H9 (cell line): ENCODE data around the genes H2AC8, ABT1 and H2AC11.

DNA sequence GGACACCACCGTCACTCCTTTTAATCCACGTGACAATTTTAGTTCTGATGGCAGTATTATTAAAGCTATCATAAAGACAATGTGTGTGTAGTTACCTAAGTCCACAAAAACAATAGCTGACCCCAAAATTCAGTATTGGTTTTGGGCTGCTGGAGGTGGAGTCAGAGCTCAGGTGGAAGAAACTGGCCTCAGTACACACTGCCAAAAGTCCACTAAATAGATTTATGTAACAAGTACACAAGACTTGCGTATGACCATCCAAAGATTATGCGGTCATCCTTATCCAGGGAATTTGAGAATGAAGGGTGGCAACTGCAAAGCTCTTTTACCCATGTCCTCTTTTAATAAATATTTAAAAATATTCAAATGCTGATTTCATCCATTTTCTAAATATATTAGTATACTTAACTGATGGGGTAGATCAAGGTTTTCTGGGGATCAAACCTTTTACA lies 946 bp downstream of the H3C3 start:
- PRO-cap: no peak

GRCh38 chr6:26125142-26125766 lies 1.3 kb downstream of the H2AC6 start:
- PRO-cap: bidirectional peak, plus-strand start at chr6:26125509, minus-strand start at chr6:26125395

DNA sequence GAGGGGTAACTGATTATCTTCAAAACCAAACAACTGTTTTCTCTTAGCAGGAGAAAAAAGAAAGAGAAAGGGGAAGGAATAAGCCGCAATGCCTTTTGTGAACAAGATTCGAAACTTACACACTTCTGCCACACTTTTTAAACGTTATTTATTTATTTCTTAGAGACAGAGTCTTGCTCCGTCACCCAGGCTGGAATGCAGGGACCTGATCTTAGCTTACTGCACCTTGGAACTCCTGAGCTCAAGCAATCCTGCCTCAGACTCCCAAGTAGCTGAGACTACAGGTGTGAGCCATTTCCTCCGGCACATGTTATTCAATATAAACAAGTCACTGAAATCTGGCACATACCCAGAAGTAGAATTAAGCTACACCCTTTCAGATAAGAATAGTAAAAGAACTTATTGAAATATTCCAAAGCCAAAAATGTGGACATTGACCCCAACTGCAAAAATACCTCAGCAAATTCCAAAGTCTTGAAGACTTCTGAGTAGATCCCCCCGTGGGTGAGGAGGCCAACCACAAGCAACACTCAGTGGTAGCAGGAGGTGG lies 5.8 kb downstream of the H2BC5 start:
- PRO-cap: no peak

GRCh38 chr6:26207672-26208051 lies 3.3 kb downstream of the H4C5 start:
- PRO-cap: unidirectional peak, minus-strand start at chr6:26207776

DNA sequence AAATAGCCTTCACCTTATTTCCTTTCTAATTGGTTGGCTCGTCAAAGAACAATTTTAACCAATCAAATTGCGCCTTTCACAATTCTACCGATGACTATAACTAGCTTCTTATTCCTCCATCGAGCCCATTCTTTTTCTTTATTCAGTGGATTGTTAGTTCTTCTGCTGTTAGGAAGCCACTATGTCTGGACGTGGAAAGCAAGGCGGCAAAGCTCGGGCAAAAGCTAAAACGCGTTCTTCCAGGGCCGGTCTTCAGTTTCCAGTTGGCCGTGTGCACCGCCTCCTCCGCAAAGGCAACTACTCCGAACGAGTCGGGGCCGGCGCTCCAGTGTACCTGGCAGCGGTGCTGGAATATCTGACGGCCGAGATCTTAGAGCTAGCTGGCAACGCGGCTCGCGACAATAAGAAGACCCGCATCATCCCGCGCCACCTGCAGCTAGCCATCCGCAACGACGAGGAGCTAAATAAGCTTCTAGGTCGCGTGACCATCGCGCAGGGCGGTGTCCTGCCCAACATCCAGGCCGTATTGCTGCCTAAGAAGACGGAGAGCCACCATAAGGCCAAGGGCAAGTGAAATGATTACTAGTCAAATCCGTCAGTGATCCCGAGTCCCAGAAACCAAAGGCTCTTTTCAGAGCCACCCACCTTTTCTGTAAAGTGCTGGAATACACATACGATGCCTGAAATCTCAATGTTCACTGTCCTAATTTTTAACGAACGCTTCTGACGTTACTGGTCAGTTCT lies at the start of gene H2AC8:
Gene H2AC8 (plus strand): TSS at position 128 of the 744 bp plus-strand sequence.
- PRO-cap: bidirectional peak, plus-strand start at position 128 of the sequence, minus-strand start outside the sequence

- PRO-cap: no peak
Measured at GRCh38 chr6:26218824-26219365, 2.2 kb downstream of the H2AC8 start.

DNA sequence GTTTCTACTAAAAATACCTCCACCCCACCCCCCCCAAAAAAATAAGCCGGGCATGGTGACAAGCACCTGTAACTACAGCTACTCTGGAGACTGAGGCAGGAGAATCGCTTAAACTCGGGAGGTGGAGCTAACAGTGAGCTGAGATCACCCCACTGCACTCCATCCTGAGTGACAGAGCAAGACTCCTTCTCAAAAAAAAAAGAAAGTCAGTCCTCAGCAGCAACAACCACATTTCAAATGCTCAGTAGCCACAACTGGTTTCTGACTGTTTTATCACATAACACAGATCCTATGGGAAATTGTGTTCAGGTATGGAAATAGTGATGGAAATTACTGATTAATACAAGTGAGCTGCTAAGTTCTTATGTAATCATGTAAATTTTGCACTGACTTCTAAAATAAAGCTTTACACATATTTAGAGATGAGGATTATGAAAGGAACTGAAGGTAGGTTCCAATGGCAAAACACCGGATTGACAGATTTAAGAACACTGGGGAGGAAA lies 2.3 kb upstream of the H3C6 start:
- PRO-cap: no peak

DNA sequence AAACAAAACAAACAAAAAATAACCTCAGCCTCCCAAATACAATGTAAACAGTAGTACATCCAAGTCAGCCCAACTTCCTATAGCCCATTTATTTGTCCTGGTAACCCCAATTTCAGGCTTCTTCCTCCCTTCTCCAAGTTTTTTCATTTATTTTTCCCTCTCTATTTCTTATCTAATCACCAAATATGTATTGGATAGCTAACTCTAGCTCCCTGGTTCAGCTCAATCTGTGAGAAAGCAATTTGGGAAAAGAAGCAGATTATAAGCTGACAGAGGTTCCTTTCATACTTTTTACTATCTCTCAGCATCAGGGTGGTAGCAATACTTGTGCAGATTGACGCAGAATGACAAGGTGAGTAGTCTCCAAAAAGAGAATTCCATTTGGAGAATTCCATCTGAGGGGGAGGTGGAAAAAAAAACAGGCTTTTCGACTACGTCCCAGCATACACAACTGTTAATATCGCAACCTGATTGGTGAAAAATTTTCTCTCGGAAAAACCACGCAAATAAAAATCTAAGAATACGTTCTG lies 2.3 kb downstream of the H1-3 start:
- PRO-cap: no peak

- PRO-cap: no peak
Measured at GRCh38 chr6:26241007-26241586, 904 bp downstream of the H4C6 start.

- PRO-cap: no peak
Measured at GRCh38 chr6:26331789-26332257, 33.2 kb upstream of the BTN3A2 start.

DNA sequence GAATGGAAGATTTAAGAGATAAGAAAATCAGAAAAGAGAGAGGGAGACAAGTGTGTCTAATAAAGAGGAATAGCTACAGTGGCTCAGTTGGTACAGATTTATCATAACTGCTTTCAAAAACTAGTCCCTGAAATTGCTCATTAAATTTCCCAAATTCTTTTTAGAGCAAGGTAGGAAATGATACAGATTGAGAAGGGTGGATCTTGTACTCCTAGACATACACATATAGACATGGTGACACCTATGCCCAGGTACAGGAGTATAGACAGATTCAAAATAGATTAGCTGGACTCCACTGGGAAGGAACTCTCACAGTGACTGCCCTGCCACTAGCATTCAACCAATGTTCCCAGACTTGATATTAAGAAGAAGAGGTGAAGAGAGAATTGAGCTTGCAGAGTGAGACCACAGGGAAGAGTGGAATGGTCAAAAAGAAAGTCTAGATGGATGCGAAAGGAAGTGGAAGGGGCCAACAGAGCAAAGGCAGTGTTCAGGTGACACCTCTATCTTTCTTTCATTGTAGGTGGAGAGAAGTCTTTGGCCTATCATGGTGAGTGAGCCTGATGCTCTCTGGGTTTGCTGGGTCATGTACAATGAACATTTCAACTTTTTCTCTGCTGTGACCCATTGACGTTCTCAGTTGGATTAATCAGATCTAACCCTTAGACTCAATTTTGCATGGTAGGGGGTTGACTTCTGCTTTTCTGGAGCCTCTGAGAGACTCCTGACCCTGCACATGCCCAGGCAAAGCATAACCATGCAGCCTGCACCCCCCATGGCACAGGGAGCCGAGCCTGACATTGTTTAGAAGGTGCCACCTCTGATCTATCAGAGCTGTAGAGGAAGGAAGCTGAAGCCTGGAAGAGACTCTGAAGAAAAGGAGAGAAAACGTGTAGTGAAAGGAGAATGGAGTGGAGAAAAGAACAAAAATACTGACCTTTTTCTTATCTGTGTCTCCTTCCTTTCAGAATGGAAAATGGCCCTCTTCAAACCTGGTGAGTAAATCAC lies 8.3 kb upstream of the BTN2A1 start:
- PRO-cap: no peak

DNA sequence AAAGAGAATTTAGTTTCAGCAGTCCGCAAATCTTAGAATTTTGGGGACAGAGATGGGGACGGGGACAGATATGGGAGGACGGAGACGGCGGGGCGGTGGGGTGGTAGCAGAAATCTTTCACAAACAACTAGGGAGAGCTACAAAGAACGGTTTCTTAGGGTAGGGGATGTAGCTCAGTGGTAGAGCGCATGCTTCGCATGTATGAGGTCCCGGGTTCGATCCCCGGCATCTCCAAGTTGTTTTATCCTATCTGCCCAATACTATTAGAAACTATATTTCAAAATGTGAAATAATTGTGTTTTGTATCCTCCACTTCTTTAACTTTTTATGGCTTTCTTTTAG lies 15.1 kb downstream of the HMGN4 start:
- PRO-cap: unidirectional peak, plus-strand start at position 157 of the sequence

GRCh38 chr6:26596459-26597642 lies at the start of gene ABT1:
Gene ABT1, plus strand, starts transcription at chr6:26596953.
- PRO-cap: bidirectional peak, plus-strand start at chr6:26596976, minus-strand start at chr6:26596789; bidirectional peak, plus-strand start at chr6:26597261, minus-strand start at chr6:26597165

GRCh38 chr6:26607364-26607907 lies 10.7 kb downstream of the ABT1 start:
- PRO-cap: no peak

GRCh38 chr6:26613594-26614605 lies 17.1 kb downstream of the ABT1 start:
- PRO-cap: bidirectional peak, plus-strand start at chr6:26614077, minus-strand start at chr6:26613963; bidirectional peak, plus-strand start at chr6:26614466, minus-strand start at chr6:26614438

GRCh38 chr6:26743376-26743894 lies 83.9 kb upstream of the ZNF322 start:
- PRO-cap: bidirectional peak, plus-strand start at chr6:26743723, minus-strand start at chr6:26743531

- PRO-cap: unidirectional peak, plus-strand start at chr6:27078871
Measured at GRCh38 chr6:27078625-27079028, 54.0 kb downstream of the H2BC11 start.

- PRO-cap: bidirectional peak, plus-strand start at chr6:27133043, minus-strand start at chr6:27132795; bidirectional peak, plus-strand start at chr6:27133319, minus-strand start at chr6:27133268
Measured at GRCh38 chr6:27132942-27133715, at the start of gene H2AC11. Gene H2AC11, plus strand, starts transcription at chr6:27133043.

- PRO-cap: unidirectional peak, plus-strand start at chr6:27209844
Measured at GRCh38 chr6:27209511-27209987, 38.0 kb upstream of the PRSS16 start.

DNA sequence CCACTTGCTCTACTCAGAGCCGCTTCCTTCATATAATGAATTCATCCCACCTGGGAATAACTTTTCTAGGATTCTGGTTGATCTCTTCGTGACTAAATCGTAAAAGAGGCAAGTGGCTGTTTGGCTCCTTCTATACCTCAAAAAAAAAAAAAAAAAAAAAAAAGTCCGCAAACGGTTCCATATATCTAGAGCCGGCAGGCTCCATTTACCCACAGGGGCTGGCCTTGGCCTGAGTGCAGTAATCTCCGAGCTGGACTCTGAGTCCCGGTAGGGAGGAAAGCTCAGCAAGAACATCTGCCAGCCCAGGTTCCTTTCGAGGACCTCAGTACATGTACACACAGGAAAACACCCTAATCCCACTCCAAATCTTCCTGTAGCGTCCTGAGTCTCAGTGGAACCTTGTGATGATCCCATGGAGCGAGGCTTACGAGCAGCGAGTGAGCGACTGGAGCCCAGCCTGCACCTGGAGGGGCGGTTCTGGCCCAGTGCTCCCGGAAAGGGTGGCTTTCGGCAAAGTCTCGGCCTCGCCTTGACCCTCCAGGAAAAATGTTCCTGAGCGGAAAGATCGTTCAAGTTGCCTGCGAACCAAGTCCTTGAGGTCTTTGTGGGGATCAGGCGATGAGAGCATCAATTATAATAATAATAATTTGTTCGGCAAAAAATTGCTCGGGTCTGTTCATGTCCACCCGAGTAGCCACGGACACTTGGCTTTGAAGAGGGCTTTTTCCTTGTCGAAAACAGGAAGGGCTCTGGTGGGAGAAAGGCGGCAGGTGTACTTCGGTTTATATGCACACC lies 32.1 kb downstream of the PRSS16 start:
- PRO-cap: unidirectional peak, plus-strand start at position 212 of the sequence